ENCODE data around the gene BCL11B.

DNA sequence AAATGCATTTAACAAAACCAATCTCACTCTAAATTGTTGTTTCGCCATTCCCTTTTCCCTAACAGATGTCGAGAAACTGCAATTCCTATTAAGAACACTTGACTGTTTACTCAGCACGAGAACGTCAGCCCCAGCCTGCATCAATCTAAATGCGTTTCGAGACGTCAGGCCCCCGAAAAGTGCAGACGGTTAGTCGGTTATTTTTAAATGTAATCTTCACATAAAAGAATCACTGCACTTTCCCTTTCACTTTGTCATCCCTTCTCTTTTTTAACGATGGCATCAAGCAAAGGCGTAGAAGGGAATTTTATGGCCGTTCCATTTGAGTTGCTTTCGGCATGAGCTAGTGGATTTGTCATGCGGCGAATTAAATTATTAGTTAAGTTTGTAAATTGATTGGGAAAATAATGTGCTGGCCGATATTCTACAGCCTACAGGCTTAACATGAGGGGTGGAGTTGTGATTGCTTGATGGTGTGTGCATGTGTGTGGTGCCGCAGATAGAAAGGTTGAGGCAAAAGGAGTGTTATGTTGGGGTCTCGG, 837.7 kb downstream of the VRK1 start:
- PRO-cap, result no peak
- RRBS, 2 experiments, result no CpG with 5 or more reads among the region's 19 CpGs

GRCh38 chr14:97977640-97978353, 1180.6 kb downstream of the VRK1 start:
- PRO-cap, result no peak
- RRBS, 2 experiments, result 56 to 57% methylated on average over 7 to 9 of the region's 18 CpGs

DNA sequence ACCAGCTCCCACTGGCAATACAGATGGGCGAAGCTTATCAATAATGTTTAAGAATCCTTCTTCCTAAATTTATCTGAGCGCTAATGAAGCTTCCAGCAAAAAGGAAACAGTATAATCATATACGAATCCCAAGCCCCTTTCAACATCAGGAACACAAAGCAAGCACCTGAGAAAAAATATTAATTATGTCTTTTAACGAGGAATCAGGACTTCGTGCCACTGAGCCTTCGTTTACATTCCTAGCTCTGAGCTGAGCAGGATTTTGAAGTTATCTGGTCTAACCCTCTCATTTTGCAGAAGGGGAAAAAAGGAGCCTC, 453.9 kb downstream of the BCL11B start:
- PRO-cap, result no peak
- RRBS, 2 experiments, result no CpG with 5 or more reads among the region's 6 CpGs

- PRO-cap, result no peak
- RRBS, 2 experiments, result no CpG with 5 or more reads among the region's 12 CpGs
Observed at GRCh38 chr14:98926130-98926604, 345.8 kb downstream of the BCL11B start.

- PRO-cap, result no peak
- RRBS, 2 experiments, result no CpG with 5 or more reads among the region's 5 CpGs
Observed at GRCh38 chr14:99038273-99038807, 233.7 kb downstream of the BCL11B start.

DNA sequence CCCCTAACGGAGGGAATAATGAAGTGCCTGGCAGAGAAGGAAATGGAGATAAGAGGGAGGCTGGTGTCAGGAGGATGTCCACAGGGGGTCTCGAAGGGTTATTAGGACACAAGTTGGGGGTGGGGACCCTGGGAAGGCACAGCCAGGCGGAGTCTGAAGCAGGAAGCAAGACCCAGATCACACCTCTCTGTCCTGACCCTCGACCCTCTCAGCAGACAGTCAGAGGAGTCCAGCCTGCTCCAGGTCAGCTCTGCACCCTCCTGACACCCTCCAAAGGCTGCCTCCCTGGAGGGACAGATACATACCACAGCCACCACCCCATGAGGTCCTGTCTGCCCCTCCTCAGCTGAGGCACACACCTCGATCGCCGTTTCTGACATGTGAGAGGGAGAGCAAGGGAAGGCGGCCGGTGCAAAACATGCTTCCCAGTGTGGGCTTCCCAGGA, 9.0 kb downstream of the BCL11B start:
- PRO-cap, result no peak
- RRBS, 2 experiments, result no CpG with 5 or more reads among the region's 9 CpGs

GRCh38 chr14:99267269-99267862, 4.6 kb downstream of the BCL11B start:
- PRO-cap, result no peak
- RRBS, 2 experiments, result no CpG with 5 or more reads among the region's 6 CpGs

DNA sequence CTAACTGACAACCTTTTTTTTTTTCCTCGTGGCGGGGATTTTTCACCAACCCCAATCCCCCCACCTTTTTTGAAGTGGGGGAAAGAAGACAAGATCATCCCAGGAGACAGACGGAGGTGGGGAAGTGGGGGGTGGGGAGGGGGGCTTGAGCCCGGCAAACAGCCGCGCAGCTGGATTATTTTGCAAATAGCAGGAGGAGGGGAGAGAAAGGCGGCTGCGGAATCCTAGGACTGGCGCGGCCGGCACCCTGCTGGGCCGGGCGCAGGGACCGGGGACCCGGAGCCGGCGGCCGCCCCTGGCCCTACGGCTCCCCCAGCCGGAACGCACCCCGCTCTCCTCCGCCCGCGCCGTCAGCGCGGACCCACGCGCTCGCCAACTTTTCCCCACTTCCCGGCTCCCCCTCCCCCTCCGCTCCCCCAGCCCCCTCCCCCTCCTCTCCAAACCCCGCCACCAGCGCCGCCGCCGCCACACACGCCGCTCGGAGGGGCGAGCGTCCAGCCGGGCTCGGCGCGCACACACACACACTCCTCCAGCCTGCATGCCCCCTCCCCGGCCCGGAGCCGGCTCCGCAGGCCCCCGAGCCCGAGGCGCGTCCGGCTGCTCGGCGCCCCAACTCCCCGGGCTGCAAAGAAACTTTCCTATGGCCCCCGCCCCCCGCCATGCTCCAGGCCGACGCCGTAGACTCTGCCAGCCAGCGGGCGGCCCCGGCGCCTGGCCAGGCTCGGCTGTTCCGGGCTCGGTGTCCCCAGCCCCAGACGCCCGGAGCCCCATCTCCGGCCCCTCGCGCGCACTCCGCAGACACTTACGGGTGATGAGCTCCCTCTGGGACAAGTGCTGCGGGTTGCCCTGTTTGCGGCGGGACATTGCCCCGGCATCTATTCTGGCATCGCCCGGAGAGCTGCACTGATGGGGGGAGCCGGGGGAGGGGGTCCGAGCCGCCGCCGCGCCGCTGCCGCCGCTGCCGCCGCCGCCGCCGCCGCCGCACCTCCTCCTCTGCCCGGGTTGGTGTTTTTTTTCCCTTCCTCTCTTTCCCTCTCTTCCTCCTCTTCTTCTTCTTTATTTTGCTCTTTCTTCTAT, 1.3 kb downstream of the BCL11B start:
- PRO-cap, result bidirectional peak, plus-strand start at position 185 of the sequence, minus-strand start at position 249 of the sequence; bidirectional peak, plus-strand start at position 468 of the sequence, minus-strand start at position 355 of the sequence; bidirectional peak, plus-strand start at position 660 of the sequence, minus-strand start at position 686 of the sequence; unidirectional peak, minus-strand start at position 995 of the sequence
- RRBS, 2 experiments, result under 1 to 1% methylated on average over 55 of the region's 102 CpGs

DNA sequence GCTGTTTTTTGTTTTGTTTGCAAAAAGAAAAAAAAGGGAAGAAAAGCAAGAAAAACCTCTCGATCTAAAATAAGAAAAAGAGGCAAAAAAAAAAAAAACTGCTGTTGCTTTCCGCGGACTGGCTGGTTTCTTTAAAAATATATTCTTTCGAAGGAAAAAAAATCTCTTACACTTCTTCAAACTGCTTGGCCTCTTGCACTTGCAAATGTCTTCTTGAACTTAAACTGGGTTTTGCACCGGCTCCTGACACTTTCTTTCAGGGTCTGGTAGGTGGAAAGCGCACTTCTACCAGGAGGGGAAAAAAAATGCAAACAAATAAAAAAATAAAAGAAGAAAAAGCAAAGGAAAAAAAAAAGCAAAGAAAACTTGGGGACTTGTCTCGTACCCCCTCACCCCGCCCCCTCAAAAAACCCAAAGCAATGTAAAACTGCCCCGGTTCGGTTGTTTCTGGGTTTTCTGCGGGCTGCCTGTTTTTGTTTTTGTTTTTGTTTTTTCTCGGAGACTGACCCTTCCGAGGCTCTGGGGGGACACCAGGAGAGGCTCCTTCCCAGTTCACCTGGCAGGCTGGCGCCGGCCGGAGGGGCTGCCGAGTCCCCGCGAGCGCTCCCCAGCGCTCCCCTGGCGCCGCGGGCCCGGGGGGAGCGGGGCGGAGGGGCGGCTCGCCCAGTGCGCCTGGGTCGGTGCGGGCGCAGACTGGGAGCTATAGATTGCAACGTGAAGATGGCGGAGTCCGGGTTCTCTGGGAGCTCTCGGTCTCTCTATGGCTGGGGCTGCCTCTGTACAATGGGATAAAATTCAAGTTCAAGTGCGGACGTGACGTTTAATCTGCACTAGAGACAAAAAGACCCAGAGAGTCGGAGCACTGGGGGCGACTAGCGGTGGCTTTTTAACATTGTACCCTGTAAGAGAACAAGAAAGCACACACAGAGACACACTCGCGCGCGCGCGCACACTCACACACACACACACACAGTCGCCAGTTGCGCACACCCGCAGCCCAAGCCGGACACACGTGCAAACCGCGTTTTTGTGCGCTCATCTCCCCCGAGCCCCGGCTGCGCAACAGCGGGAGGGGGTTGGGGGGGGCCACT, at the start of gene BCL11B:
Gene BCL11B (minus strand): TSS at position 766 of the 1,091 bp plus-strand sequence.
- PRO-cap, result bidirectional peak, plus-strand start at position 705 of the sequence, minus-strand start at position 762 of the sequence
- RRBS, 2 experiments, result 1 to 2% methylated on average over 20 to 24 of the region's 61 CpGs

- PRO-cap, result no peak
- RRBS, 2 experiments, result no CpG with 5 or more reads among the region's 7 CpGs
Observed at GRCh38 chr14:99412129-99412590, 68.5 kb downstream of the SETD3 start.

GRCh38 chr14:99475174-99476130, 5.2 kb downstream of the SETD3 start:
- PRO-cap, result bidirectional peak, plus-strand start at chr14:99475474, minus-strand start at chr14:99475336
- RRBS, 2 experiments, result no CpG with 5 or more reads among the region's 11 CpGs

DNA sequence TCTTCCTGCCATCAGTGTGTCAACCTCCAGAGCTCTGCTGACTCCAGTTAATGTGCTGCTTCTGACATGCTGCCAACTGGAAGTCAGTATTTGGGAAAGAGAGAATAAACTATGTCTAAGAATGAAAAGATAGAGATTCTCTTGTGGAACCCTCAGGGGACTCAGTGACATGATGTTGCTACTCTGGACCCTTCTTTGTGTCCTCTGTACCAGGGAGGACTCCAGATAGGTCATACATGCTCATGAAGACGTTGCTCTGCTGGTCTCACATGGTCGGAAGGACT, 25.3 kb downstream of the CCNK start:
- PRO-cap, result no peak
- RRBS, 2 experiments, result no CpG with 5 or more reads among the region's 2 CpGs

DNA sequence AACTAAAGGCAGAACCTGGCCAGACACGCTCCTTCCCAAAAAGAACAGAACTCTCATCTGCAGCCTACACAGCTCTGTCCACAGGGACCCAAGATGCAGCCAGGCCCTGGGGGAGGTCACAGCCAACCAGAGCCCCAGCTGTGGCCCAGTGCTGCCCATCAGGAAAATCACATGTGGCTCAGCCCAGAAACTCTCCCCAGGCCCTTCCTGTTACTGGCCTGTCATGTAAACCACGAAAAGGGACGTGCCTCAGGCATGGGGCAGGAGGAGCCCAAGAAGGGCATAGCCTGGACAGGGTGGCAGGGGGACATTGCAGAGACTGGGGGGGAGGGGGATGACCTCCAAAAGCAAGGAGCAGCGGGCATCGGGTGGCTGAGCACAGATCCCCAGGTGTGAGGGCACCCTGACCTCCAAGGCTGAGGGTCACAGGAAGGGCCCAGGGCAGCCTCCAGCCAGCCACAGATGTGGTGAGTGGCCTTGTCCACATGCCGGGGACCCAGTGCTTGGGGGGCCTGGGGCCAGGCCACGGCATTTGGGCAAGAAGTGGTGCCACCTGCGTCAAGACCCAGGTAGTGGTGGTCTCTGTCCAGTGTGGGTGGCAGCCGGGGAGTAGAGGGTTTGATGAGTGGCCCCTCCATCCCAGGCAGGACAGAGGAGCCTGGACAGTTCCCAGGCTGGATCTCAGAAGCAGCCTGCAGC, 33.2 kb downstream of the CCNK start:
- PRO-cap, result no peak
- RRBS, 2 experiments, result no CpG with 5 or more reads among the region's 9 CpGs

DNA sequence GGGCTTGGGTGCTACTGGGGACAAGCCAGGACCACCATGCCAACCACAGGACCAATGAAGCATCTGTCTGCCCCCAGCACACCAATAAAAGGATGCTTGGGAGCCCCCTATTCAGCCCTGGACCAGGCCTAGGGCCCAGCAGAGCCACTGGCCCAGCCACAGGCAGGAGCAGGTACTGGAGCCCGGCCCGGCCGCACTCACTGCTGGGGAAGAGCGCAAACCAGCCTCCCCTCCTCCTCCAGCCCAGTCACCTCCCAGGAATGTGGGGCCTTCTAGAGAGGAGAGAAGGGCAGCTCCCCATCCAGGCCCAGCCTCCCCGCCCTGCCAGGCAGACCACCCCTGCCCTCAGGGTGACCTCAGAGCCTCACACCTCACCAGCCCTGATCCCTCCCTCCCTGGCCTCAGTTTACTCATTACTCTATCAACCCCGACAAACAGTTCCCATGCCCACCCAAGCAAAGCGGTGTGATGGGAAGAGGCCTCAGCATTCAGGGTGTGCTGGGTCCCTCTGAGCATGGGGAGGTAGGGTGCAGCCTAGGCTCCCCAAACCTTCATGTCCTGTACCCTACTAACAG, 56.2 kb downstream of the CCNK start:
- PRO-cap, result no peak
- RRBS, 2 experiments, result no CpG with 5 or more reads among the region's 7 CpGs

DNA sequence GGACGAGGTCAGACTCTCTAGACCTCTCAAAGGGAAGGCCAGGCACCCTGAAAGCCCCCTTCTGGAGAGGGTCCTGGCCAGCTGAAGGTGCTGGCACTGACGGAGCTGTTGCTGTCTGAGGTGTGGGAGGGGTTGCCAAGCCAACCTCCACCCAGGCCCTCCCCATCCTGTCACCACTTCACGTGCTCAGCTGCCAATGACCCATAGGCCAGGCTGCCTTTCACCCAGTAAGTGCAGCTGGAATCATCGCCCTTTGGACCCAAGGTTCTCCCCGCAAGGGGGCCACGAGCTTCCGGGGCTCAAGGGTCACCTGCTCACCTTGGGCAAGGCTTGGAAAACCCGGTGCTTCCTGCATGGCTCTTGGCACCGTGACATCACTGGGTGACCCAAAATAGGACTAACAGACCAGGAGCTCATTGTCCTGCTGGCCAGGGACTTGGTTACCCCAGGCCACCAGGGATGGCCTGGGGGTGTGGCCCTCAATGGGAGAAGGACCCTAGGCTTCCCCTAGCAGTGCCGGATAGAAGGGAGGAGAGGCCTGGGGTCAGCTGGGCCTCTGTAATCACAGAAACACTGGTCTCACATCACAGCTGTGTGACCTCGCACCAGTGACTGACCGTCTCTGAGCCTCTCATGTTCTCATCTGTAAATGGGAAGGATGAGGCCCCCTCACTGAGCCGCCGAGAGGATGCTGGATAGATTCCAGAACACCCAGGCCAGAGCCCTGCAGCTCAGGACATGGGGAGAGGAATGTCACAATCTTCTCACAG, 51.3 kb downstream of the CCDC85C start:
- PRO-cap, result no peak
- RRBS, 2 experiments, result 100% methylated on average over 1 of the region's 14 CpGs; no CpG with 5 or more reads in 1 of the 2 experiments

DNA sequence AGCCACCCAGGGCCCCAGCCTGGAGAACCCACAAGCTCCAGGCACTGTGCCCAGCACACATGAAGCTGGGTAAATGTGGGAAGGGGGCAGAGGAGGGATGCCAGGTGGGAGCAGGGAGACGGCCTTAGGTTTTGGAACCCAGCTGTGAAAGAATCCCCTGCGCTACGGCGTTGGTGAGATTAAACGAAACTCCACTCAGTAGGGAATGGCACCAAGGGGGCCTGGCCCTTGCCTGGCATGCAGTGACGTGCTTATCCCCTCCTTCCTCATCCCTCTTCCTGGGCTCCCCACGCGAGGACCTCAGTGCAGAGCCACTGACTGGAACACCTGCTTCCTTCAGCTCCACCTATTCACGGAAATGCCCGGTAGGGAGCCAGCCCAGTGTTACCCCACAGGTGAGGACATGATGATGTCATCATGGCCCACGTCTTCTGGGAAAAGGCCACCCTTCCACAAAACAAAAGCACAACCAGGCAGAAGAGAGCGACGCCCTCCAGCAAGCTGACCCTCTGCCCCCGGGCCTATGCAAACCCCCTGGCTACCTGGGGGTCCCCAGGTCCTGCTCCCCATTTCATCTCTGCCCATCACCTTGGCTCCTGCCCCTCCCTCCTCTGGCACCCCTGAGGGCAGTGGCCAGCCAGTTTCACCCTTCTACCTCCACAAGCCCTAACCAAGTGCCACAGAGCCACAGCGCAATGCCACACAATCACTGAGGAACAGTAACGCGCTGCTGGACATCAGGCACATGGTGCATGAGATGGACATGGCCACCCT, 42.1 kb downstream of the CCDC85C start:
- PRO-cap, result no peak
- RRBS, 2 experiments, result no CpG with 5 or more reads among the region's 17 CpGs

DNA sequence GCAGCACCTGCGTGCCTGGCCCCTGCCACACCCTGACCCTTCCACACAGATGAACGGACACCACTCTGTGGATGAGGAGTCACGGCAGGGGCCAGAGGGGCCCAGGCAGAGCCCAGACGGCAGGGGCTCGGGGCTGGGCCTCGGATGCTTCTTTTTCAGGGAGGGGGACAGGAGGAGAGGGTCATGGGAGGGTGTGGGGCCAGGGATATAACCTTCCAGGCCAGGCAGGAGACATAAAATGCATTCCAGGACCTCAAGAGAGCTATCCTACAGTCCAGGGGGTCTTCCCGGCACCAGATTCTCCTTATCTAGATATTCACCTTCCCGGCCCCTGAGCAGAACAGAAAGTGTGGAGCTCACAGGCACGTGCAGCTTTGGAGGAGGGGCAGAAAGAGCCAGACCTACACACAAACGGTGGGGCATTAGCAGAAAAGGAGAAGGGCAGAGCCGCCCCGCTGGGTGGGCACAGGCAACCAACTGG, 33.6 kb downstream of the CCDC85C start:
- PRO-cap, result no peak
- RRBS, 2 experiments, result no CpG with 5 or more reads among the region's 12 CpGs

- PRO-cap, result no peak
- RRBS, 2 experiments, result no CpG with 5 or more reads among the region's 2 CpGs
Observed at GRCh38 chr14:99615273-99615742, 11.3 kb upstream of the CCDC85C start.

DNA sequence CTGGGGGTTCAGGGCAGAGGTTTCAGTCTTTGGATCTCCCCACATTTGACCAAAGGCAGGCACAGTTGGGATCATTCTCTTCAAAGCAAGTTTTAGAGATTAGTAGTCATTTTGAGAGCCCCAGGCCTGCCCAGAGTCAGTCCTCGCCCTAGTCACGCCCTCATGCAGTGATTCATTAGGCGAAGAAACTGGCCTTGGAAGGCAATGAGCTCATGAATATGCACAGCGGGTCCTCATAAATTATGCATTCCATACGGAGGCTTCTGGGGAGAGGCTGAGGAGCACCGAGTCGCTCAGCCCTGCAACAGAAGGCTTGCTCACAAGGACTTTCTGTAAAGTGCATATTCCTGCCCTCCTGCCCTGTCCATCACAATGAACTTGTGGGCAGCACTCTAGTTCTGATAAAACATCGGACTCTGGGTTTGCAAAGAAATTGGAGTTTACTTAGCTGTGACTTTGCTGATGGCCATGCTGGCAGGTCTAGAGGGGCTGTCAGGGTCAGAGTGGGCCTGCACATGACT, 34.7 kb upstream of the EML1 start:
- PRO-cap, result no peak
- RRBS, 2 experiments, result no CpG with 5 or more reads among the region's 8 CpGs

DNA sequence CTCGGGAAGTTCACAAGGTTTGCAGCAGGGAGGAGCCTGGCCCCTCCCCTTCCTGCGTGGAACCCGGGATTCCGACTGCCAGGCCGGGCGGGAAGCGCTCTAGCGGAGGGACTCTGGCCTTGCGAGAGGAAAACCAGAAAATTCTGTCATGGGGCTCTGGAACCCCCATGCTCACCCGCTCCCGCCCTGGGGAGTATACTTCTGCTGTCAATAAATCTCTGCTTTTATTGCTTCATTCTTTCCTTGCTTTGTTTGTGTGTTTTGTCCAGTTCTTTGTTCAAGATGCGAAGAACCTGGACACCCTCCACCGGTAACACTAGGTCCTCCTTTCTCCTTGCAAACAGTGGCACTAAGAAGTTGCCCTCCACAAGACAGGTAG, 98.1 kb upstream of the EVL start:
- PRO-cap, result no peak
- RRBS, 2 experiments, result no CpG with 5 or more reads among the region's 13 CpGs

Measured in HEK293 (cell line).